ENCODE measurements around a stretch of chr13.

DNA sequence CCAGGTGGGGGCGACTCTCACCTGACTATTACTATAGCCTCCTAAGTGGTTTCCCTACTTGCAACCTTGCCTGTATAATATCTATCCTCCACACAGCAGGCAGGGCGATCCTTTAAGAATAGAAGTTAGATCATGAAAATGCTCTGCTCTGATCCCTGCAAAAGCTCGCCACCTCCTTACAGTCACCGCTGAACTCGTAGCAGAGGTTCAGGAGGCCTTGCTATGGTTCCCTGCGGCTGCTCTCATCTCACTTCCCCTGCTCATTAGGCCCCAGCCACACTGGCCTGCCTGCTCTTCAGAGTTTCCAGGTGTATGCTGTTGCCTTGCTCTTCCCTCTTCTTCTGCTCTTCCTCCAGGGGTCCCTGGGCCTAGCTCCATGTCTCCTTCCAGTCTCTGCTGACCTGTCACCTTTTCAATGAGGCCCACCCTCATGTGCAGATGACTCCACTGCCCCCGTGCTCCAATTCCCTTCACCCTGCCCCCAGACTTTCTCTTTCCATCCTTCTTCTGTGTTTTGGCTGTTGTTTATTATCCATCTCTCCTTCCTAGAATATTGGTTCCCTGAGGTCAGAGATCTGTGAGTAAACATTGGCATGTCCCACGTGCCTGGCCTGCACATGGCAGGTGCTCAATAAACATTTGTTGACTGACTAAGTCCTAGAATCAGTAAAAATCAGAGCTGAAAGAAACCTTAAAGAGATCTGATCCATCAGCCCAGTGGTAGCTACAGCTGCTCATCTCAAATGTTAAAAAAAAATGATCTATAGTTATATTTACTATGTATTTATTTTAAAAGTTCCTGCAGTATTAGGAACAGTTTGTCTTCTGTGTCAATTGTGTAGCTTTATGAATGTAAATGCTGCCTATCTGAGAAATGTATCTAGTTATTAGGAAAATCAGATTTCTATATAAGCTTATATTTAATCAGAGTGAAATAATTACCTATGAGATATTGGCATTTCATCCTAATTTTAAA is 32.2 kb downstream of the RFXAP start:
- RRBS, result no CpG with 5 or more reads among the region's 8 CpGs

DNA sequence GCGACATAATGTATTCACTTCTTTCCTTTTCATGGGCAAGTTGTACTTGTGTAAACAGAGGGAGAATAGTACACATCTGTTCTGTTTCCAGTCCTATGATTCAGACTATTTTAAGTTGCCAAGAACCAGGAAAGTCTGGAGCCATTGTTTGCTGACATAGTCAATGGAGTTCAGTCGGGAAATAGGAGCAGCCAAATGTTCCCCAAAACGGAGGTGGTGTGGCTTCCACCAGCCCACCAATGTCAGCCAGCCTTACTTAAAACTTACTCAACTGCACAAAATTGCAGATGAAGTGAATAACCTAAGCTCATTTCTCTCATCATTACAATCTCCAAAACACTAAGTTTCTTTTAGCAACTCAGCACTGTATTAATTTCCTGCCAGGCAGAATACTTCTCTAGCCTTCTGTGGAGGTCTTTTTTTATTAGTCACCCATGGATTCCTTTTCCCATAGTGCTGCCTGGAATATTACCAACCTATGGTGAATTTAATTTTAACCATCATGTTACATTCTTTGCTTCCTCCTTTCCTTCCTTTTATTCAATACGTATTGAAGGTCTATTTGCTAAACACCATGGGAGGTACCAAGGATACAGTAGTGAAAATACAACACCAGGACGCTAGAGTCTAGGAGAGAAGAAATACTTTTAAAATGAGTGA is 22.4 kb upstream of the CSNK1A1L start:
- RRBS, result no CpG with 5 or more reads among the region's 5 CpGs

DNA sequence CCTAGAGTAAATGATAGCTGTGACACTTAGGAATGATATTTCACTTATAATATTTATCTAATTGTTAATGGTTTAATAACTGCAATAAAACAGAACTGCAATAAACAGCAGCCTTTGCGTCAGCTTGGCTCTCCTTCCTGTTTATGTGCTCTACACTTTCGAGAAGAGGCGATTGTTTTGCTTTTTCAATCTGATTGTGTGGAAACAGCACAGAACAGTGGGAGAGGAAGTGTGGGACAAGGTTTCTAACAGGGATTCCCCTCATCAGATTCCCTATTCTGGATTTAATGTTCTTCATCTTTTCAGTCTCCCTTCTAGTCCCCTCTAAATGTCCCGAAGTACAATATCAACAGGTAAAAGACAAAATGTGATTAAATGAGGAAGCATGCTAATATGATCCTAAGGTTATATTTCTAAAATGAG is 17.4 kb upstream of the TRPC4 start:
- RRBS, result no CpG with 5 or more reads among the region's 4 CpGs

GRCh38 chr13:39429927-39430489 is 173.0 kb downstream of the LHFPL6 start:
- RRBS, result no CpG with 5 or more reads among the region's 2 CpGs

DNA sequence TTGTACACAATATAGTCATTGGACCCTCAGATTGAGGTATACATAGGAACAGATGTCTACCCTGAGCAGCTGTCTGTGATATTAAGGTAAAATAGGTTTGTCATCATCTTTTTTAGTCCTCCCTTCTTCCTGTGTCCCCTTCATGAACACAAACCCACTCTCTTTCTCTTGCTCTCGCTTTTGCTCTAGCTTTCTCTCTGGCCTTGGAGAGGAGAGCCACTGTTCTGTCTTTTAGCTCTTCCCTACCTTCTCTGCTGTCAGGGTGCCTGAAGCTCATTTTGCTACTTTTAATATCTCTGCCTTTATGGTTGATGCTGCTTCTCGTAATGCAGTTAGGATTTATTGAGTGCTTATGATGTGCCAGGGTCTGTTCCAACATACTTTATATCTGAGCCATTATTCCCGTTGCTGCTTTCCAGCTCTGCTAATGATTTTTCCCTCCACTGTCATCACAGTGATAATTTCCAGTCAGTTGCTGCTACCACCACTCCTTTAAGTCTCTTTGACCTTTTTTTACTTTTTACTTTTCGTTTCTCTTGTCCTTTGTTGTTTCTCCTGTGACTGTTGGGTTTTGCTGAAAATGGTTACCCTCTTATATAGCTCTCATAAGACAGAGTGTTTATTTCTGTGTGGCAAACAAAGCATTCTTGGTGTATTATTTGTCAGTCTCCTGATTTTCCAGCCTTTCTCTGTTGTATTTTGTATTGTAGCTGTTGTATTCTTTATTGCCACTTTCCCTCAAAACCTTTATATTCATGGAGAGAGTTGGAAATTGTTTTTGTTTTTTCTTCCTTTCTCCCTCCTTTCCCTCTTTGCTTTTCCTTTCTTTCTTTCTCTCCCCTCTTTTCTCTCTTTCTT is 37.2 kb downstream of the COG6 start:
- RRBS, result no CpG with 5 or more reads among the region's 4 CpGs

GRCh38 chr13:40060025-40060769 is 404.7 kb downstream of the COG6 start:
- RRBS, result no CpG with 5 or more reads among the region's 8 CpGs

GRCh38 chr13:40063761-40063982 is 408.2 kb downstream of the COG6 start:
- RRBS, result no CpG with 5 or more reads among the region's 1 CpG

GRCh38 chr13:40102764-40103423 is 447.4 kb downstream of the COG6 start:
- RRBS, result no CpG with 5 or more reads among the region's 10 CpGs

GRCh38 chr13:40343402-40344011 is 322.9 kb downstream of the FOXO1 start:
- RRBS, result no CpG with 5 or more reads among the region's 2 CpGs

DNA sequence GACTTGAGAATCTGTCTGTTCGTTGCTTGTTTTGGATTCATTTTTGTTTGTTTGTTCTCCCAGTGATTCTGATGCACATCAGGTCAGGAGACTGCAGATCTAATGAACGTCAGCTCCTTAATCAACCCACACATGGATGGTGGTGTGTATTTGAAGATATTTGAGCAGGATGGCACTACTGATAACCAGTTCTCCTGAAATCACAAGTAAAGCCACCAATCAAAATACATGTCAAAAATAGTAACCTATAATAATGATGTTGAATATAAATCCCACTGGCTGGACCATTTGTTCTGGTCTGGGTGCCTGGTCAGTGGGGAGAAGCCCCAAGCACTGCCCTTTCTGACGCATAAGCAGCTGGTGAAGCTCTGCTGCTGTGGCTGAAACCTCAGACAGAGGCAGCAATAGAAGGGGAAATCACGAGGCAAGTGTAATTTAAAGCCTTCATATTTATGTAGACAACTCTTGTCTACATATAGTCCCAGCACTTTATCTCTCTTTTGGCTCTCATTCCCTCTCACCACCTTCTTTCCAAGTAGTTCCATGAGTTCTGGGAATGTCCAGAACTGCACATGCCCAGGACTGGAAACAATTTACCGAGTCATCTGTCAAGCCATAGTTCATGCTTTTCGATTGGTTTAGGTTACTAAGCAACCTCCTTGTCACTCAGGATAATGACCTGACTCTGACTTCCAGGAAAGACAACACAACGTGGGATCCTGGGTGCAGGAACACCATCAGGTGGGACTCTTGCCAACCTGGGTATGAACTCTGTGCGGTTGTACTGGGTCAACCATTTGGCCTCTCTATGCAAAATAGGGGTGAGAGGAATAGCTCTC is 322.2 kb downstream of the FOXO1 start:
- RRBS, result no CpG with 5 or more reads among the region's 8 CpGs

DNA sequence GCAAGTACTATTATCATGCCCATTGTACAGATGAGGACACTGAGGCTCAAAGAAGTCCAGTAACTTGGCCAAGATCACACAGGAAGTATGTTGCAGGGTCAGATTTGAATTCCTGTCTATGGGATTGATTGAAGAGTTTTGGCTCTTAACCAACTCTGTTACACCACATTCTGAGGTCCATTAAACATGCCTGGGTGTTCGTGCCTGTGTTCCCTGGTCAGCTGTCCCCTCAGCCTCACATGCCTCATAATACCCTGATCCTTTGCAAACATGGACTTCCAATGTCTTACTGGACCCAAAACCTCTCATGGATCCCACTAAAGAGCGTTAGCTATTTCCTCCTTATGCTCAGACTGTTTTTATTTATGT is 319.7 kb downstream of the FOXO1 start:
- RRBS, result no CpG with 5 or more reads among the region's 2 CpGs

- RRBS, result no CpG with 5 or more reads among the region's 5 CpGs
These were observed 313.3 kb downstream of the FOXO1 start for GRCh38 chr13:40353089-40353562.

DNA sequence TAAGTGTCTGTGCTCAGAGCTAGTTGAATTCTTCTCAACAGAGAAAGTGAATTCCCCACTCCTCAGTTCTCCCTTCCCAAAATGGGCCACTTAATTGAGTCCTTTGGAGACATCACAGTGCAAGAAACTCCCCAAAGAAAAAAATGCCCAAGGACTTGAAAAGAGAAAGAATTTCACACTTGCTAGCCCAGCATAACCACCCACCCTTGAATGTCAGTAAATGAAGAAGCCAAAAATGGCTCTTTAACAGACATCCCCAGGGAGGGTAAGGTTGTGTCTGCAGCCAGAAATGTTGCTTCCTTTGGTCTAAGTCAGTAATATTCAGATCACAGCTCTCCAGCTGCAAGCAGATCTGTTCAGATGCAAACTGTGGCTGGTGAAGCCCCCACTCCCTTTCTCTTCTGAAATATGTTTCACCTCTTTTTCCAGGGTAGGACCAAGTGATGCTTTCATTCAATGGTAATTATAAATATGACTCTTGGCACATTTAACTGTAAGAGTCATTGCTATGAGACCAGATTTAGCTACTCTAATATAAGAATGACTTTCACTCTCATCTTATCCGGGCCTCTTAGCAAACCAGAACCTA is 234.4 kb downstream of the FOXO1 start:
- RRBS, result no CpG with 5 or more reads among the region's 1 CpG

GRCh38 chr13:40438634-40439917 is 227.4 kb downstream of the FOXO1 start:
- RRBS, result no CpG with 5 or more reads among the region's 14 CpGs

- RRBS, result no CpG with 5 or more reads among the region's 5 CpGs
These were observed 113.4 kb downstream of the FOXO1 start for GRCh38 chr13:40552944-40553529.

DNA sequence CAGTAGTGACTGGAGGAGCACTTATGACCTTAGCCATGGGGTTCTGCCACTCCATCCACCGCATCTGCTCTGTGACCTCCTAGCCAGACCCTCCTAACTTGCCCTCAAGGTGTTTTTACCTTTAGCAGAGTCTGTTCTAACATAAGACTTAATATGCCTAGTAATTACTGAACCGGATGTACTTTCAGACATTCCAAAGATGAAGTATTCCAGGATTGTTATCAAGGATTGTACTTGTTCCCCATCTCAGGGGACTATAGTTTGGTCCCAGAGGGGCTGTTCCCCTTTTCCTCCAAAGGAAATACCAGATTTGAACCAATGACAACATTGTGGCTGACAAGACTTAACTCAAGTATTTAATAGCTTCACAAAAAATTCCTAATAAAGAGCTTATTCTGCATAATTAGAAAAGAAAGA is 111.1 kb downstream of the FOXO1 start:
- RRBS, result no CpG with 5 or more reads among the region's 2 CpGs

DNA sequence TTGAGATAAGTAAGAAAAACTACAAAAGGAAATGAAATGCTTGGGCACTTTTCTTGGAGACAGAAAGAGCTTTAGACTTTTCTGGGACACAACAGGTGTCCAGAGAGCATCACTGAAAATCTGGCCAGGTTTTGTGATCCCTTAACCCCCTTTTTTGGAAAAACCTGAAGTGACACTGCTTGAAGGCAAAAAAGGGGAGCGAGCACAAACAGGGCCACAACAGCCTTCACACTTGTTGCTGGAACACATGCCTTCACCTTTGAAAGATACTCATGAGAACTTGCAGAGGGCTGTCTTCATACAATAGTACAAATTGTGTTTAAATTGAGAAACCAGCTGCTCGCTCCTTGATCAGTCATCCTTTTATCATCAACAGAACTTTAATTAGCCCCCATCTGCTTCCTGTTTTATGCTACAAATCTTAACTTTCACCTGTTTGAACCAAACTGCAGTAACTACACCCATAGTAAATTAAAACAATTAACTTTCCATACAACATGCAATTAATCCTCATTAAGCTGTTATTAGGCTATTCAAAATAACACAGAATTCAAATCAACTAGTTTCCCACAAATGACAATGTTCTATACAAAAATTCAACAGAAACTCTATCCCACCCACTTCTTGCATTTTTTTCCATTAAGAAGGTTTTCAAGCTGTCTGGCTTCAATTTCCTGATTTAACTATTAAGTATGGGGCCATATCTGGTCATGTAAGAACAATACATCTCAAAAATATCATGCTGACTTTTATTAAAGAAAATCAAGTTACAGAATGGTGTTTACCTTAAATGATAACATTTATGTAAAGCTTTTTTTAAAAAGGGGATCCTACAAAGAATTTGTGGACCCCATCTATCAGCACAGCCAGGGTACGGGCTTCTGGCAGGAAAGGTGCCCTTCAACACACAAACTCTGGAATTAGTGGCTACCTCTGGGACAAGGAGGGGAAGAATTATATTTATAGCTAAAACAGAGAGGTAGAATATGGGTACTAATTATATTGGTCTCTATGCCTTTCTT is 85.1 kb downstream of the FOXO1 start:
- RRBS, result no CpG with 5 or more reads among the region's 3 CpGs

- RRBS, result no CpG with 5 or more reads among the region's 1 CpG
These were observed 67.9 kb downstream of the FOXO1 start for GRCh38 chr13:40598603-40598971.

GRCh38 chr13:40626665-40627544 is 39.5 kb downstream of the FOXO1 start:
- RRBS, result no CpG with 5 or more reads among the region's 3 CpGs

- RRBS, result no CpG with 5 or more reads among the region's 7 CpGs
These were observed 26.8 kb downstream of the FOXO1 start for GRCh38 chr13:40639514-40640264.